LHCN-M2 (cell line): ENCODE measurements around a stretch of chr6.

DNA sequence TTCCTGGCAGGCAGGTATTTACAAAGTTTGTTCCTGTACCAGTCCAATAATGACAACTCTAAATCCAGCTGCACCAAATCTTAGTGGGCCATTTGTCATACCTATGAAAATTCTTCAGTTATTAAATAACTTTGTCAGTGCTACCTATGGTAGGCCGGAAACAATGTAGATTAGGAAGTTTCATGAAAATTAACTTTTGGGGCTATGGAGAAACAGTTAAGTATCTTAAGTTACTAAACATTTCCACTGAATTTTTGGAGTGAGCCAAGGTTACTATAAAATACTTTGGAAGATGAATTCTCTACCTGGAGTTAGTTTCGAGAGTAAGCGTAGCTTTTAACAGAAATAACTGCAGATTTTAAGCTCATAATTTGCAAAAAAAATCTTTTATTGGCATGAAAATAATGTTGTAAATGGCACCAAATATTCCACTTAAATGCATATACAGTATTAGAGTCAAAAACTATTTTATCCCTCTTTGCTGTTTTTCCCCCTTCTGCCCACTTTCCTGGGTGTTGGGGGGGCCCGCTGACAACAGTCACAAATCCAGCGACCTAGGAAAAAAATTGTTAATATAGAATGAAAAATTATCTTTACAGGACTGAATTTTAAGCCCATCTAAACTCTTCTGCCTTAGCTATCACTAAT is 1.7 kb downstream of the C6orf120 start:
- RAMPAGE, long total RNA, result no peak

GRCh38 chr6:169704183-169705193 is 2.6 kb downstream of the C6orf120 start:
- RAMPAGE, long total RNA, result no peak

- RAMPAGE, long total RNA, result no peak
Observed at GRCh38 chr6:169725635-169726181, 1.4 kb upstream of the PHF10 start.

DNA sequence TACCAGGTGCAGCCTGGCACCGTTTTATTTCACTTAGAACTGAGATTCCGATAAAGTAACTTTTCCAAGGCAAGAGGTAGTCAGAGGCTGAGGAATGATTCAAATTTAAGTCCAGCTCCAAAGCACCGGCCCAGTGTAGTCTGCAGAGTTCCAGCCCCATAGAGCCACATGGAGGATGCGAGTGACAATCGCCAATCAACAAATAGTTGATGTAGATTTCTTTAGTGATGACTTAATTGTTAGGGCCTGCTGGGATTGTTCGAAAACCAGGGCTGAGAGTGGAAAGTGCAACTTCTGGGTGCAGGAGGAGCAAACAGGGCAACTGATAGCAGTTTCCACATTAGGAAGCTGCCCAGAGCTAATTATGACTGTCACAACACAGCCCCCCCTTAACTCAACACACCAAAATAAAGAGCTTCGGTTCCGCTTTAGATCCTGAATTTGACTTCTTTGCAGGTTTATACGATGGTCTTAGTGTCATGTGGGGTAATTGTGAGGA is 927 bp downstream of the ERMARD start:
- RAMPAGE, long total RNA, result no peak

- RAMPAGE, long total RNA, result no peak
Observed at GRCh38 chr6:169934335-169934898, 183.0 kb downstream of the ERMARD start.

DNA sequence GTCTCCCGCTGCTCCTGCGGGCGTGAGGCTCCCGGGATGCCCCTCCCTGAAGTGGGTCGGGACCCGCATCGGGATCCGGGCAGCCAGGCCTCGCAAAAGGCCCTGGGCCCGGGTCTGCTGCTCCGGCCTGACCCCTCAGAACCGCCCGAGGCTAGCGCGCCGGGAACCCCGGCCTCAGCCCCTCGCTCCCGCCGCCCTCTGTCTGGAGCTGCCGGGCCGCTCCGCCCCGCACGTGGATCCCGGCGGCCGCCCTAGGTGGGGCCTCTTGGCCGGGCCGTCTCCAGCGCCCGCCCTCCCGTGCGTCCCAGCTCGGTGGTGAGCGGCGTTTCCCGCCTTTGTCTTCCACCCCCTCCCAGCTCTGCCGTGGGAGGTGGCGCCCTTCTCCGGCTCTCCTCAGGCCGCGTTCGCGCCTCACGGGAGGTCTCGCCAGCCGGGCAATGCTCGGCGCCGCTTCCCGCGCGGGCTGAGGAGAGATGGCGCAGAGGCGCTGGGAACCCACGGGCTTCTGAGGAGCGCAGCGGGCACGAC is 267.7 kb downstream of the DLL1 start:
- RAMPAGE, long total RNA, result no peak

DNA sequence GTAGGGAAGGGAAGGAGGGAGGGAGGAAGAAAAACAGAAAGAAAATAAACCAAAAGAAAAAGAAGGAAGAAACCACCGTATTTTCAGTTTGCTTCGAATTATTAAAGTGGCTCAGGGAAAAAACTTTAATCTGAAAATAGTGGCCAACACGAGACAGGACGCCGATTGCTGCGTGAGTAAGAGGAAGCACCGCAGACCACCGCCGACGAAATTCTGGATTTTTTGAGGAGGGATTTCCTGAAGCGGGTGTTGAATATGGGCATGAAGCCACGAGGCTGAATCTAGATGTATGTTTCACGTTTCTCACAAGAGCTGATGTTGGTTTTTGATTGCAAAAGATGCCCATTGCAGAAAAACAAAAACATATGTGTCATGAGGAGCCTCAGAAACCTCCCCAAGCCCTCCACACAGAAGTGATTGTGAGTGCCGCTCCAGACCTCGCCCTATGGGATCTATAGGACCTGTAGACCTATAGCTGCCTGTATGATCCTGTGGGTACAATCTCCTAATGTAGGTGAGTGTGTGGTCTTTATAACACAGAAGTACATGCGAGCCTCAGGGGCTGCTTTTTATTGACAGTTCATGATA is 244.1 kb downstream of the DLL1 start:
- RAMPAGE, long total RNA, result no peak

- RAMPAGE, long total RNA, result no peak
Observed at GRCh38 chr6:170165169-170166001, 125.5 kb downstream of the DLL1 start.

GRCh38 chr6:170279794-170281048 is 10.7 kb downstream of the DLL1 start:
- RAMPAGE, long total RNA, result no peak

- RAMPAGE, long total RNA, result no peak
Observed at GRCh38 chr6:170369021-170369710, 62.6 kb downstream of the FAM120B start.

DNA sequence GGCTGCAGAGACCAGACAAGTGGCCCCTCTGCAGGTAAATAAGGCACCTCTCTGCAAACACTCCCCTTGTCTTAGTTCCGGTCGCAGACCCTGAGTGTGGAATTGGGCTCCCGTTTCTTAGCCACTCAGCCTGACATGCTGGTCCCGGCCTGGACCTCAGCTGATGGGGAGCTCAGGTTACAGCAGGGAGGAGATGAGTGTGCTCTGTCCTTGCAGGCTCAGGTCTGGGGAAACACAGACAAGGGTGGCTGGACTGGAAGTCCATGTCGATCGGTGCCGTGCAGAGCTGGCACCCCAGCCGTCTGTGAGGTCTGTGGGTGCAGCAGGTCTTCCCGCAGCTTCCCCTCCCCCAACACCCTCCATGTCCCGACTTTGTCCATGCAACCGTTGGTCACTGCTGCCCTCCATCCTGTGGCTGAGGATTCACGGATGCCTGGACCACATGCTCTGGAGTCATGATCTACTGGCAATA is 119.0 kb downstream of the PSMB1 start:
- RAMPAGE, long total RNA, result no peak